SK-MEL-5 (cell line): ENCODE data around the genes C1orf167 and PLOD1.

GRCh38 chr1:11071544-11071915 lies 11.7 kb upstream of the SRM start:
RAMPAGE:
- cytosol, long total RNA = no peak
- long total RNA = no peak
- nucleus, long total RNA = no peak

DNA sequence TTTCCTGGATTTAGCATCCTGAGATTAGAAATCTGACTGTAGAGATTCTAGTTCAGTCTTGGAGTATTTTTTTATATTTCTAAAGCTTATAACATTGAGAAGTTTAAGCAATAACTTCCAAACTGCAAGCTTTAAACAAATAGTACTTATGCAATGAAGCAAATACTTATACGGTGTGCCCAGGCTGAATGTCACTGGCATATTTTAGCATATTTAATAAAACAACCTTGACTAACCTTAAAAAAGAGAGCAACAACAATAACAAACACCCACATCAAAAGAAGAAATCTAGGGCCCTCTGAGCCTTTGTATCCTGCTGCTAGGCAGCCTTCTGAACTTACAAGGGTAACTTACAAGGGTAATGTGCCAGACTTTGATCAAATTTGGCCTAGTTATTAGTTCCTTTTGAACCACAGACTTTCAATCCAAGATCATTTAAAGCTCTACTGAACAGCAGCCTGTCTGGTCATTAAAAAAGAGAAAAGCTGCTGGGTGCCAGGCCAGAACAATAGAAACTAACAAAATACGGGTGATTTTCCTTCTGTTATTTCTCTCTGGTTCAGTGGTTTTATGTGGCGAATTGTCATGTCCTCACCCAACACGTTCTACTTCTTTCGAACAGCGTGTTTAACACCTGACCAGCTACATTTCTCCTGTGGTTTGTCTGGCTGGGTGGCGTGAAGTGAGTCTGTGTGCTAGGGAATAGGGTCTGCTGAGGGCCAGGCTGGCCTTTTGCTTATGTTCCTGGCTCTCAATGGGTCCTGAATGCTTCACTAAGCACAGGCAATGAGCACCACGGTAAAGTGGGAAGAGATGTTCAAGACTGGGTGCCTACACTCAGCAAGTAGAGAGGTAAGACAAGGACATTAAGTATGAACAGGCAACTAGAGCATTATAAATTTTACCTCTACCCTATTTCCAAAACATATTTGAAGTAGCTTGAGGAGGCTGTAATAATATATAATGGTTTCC lies 16.1 kb downstream of the MTOR start:
RAMPAGE:
- cytosol, long total RNA = no peak
- long total RNA = no peak
- nucleus, long total RNA = no peak

GRCh38 chr1:11253435-11254031 lies 8.8 kb downstream of the MTOR start:
RAMPAGE:
- cytosol, long total RNA = no peak
- long total RNA = no peak
- nucleus, long total RNA = no peak

DNA sequence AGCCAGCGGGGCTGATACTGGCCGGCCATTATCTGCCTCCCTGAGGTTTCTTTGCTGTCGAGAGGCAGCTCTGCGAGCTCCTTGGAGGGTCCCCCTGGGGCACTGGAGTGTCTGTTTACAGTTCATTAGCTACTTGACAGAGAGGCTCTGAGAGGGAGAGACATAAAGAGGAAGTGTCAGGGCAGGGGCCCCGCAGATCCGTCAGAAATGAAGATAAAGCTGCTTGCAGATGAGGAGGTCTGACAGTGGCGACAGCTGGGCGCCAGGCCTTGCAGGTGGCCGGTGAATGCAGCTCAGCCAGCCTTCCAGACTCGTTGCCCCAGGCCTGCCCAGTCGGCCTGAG lies 84.6 kb downstream of the DISP3 start:
RAMPAGE:
- cytosol, long total RNA = no peak
- long total RNA = no peak
- nucleus, long total RNA = no peak

DNA sequence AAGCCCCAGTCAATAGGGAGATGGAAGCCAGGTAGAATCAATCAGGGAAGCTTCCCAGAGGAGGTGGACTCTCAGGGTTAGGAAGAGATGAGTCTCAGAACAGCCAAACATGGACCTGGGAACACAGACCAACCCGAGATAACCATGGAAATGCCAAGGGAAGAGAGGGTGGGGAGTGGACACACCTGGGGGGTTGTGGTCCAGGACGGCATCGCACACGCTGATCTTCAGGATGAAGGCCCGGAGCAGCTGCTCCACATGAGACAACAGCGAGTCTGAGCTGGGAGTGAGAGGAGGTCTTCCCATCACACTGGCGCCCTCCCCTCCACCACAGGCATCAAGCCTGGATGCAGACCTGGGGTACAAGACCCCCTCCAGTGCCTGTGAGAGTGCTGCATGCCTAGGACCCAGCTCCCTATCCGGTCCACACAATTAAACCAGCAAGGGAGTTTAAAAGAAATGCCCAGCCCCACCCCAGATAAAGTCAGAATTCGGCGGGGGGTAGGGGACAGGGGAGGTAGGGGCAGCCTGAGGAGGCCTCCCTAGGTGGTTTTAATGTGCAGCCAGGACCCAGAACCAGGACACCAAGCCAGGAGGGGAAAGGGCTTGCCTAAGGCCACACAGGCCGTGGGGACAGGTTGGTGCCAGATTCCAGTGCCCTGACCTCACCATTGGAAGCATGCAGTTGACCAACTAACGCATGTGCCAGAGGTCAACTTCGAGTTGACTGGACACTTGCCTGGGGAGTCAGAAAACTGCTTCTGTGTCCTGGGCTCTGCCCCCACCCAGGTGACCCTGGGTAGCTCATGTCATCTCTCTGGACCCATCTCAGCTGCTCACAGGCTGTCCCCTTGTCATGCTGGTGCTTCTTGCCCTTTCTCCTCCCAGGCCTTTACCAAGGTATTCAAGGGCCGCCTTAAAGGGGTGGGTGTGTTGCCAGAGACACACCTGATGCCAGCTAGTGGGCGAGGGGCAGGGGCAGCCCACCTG lies 4.8 kb downstream of the MAD2L2 start:
RAMPAGE:
- cytosol, long total RNA = no peak
- long total RNA = no peak
- nucleus, long total RNA = no peak

RAMPAGE:
- cytosol, long total RNA = no peak
- long total RNA = no peak
- nucleus, long total RNA = no peak
These were observed 1.1 kb upstream of the DRAXIN start for GRCh38 chr1:11690144-11691173.

GRCh38 chr1:11761834-11762459 lies at the start of gene C1orf167:
C1orf167 (plus strand) TSS chr1:11762193.
RAMPAGE:
- cytosol, long total RNA = no peak
- long total RNA = no peak
- nucleus, long total RNA = no peak

RAMPAGE:
- cytosol, long total RNA = no peak
- long total RNA = no peak
- nucleus, long total RNA = no peak
These were observed 879 bp downstream of the MTHFR start for GRCh38 chr1:11804732-11805438.

RAMPAGE:
- cytosol, long total RNA = no peak
- long total RNA = no peak
- nucleus, long total RNA = no peak
These were observed 13.9 kb upstream of the NPPB start for GRCh38 chr1:11872525-11873245.

DNA sequence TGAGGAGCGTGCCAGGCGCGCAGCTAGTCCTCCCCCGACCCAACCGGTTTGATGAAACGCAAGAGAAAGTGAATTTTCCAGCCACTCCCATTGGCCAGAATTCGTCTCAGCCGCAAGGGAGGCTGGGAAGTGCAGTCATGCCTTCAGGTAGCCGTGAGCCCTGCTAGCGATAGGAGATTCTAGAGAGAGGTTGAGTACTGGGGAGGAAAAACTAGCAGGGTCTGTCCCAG lies 17.4 kb downstream of the KIAA2013 start:
RAMPAGE:
- cytosol, long total RNA = no peak
- long total RNA = no peak
- nucleus, long total RNA = no peak

GRCh38 chr1:11919447-11920666 lies 6.4 kb downstream of the KIAA2013 start:
RAMPAGE:
- cytosol, long total RNA = no peak
- long total RNA = no peak
- nucleus, long total RNA = no peak

RAMPAGE:
- cytosol, long total RNA = no peak
- long total RNA = no peak
- nucleus, long total RNA = no peak
These were observed 1.2 kb downstream of the KIAA2013 start for GRCh38 chr1:11924654-11925716.

DNA sequence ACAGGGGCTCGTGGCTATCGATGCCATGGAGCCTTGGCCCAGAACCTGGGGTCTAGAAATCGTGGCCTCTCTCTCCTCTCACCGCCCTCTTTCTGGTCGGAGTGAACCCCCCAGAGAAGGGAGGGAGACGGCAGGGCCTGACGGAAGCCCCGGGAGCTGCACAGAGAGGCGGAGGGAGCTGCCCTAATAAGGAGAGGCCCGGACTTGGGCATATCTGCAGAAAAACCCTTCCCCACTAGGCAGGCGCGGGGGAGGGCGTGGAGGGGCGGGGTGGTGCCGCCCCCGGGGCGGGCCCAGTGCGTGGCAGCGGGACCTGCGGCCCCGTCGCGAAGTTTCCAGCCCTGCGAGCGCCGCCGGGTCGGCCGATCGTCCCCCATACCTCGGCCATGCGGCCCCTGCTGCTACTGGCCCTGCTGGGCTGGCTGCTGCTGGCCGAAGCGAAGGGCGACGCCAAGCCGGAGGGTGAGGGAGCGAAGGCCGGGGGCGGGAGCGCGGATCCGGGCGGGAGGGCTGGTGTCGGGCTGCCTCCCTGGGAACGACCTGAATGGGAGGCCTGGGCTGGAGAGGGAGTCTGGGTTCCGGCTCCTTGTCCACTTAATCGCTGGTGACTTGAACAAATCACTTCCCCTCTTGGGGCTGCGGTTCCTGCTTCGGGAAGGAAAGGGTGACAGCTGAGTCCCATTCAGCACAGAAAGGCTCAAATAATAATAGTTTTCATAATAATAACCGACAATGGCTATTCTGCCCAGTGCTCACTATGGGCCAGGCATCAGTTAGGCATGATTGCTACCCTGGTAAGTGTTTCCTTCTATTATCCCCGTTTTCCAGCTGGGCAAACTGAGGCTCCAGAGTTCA lies at the start of gene PLOD1:
Gene PLOD1, plus strand, starts transcription at position 324 of the 855 bp plus-strand sequence.
RAMPAGE:
- cytosol, long total RNA = start-site peak on the plus strand centred at position 331 of the sequence, 31 bp wide, 347 and 191 reads in 2 replicates
- long total RNA = start-site peak on the plus strand centred at position 339 of the sequence, 15 bp wide, 221 and 119 reads in 2 replicates
- nucleus, long total RNA = no peak

DNA sequence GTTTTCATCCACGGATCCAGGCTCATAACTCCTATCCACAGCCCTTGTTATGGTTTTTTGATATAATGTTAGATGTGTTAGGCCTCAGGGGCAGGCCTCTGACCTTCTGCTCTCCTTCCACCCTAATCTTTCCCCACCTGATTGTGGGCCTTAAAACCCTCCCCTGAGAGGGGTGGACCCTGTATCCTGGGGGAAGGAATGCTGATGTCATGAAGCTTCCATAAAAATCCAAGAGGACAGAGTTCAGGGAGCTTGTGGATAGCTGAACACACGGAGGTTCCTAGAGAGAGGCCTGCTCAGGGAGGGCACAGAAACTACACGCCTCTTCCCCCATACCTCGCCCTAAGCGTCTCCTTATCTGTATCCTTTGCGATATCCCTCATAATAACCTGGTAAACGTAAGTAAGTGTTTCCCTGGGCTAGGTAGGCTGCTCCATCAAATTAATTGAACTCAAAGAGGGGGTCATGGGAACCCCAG lies 4.3 kb downstream of the MFN2 start:
RAMPAGE:
- cytosol, long total RNA = no peak
- long total RNA = no peak
- nucleus, long total RNA = no peak

DNA sequence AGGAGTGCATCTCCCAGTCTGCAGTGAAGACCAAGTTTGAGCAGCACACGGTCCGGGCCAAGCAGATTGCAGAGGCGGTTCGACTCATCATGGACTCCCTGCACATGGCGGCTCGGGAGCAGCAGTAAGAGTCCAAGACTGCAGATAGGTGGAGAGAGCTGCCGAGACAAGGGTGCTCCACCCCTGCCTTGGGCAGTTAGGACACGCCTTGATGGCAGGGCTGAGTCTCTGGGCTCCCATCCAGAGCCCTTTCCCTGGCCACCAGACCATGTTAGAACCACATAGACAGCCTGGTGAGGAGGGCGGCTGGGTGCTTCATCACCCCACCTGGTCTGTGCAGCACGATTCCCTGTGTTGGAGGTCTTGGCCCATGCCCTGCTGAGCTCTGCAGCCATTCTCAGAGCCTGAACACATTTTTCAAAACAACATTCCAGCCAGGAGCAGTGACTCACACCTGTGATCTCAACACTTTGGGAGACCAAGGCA lies 17.3 kb upstream of the MIIP start:
RAMPAGE:
- cytosol, long total RNA = no peak
- long total RNA = no peak
- nucleus, long total RNA = no peak

RAMPAGE:
- cytosol, long total RNA = no peak
- long total RNA = no peak
- nucleus, long total RNA = no peak
These were observed 11.7 kb downstream of the TNFRSF1B start for GRCh38 chr1:12178477-12178828.

RAMPAGE:
- cytosol, long total RNA = no peak
- long total RNA = no peak
- nucleus, long total RNA = no peak
These were observed 25.0 kb upstream of the VPS13D start for GRCh38 chr1:12204764-12205239.

GRCh38 chr1:12344498-12345271 lies 114.9 kb downstream of the VPS13D start:
RAMPAGE:
- cytosol, long total RNA = no peak
- long total RNA = no peak
- nucleus, long total RNA = no peak

GRCh38 chr1:12345314-12345852 lies 115.6 kb downstream of the VPS13D start:
RAMPAGE:
- cytosol, long total RNA = no peak
- long total RNA = no peak
- nucleus, long total RNA = no peak

DNA sequence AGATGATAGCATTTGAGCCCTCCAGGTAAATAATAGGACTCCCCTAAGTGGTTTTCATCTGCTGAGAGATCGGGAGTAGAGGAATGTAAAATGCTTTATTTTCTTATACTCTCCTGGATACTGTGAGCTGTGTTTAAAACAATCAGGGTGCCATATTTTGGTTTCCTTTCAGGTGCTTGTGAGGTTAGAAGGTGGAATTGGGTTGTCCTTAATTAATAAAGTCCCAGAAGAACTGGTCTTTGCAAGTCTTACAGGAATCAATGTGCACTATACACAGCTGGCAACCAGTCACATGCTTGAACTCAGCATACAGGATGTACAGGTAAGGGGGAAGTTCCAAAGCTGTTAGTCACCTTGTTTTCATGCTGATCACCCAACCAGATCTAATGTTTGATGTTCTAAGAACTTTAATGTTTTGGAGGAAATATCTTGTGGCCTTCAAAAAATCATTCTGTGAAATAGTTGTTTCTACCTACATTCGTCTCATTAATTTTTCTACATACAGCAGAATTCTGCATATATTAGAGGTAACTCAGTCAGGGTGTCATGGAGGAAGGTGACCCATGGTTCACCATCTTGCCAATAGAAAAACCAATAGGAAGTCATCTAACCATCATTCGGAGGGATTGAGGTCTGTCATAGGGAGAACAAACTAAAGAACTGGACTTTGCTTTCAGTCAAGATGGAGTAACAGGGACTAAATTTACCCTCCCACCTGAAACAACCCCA lies 156.3 kb downstream of the VPS13D start:
RAMPAGE:
- cytosol, long total RNA = no peak
- long total RNA = no peak
- nucleus, long total RNA = no peak